ENCODE measurements around the gene ZG16.

- PRO-cap: unidirectional peak, minus-strand start at chr16:29131619
Observed at GRCh38 chr16:29131316-29131828, 146.5 kb downstream of the LAT start.

GRCh38 chr16:29148885-29149479 lies 164.1 kb downstream of the LAT start:
- PRO-cap: no peak

GRCh38 chr16:29172449-29172896 lies 187.6 kb downstream of the LAT start:
- PRO-cap: no peak

DNA sequence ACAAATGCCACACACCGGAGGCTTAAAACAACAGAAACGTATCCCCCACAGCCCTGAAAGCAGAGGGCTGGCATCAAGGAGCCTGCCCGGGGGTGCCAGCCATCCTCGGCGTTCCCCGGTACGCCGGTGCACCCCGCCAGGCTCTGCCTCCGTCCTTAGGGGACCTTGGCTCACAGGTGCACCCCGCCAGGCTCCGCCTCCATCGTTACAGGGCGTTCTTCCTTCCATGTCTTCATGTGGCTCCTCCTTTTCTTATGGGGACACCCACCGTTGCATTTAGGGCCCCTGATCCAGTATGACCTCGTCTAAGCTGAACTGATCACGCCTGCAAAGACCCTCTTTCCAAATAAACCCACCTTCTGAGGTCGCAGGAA lies 151.5 kb downstream of the NPIPB11 start:
- PRO-cap: no peak

GRCh38 chr16:29266326-29267056 lies 140.0 kb downstream of the NPIPB11 start:
- PRO-cap: unidirectional peak, plus-strand start at chr16:29266851

DNA sequence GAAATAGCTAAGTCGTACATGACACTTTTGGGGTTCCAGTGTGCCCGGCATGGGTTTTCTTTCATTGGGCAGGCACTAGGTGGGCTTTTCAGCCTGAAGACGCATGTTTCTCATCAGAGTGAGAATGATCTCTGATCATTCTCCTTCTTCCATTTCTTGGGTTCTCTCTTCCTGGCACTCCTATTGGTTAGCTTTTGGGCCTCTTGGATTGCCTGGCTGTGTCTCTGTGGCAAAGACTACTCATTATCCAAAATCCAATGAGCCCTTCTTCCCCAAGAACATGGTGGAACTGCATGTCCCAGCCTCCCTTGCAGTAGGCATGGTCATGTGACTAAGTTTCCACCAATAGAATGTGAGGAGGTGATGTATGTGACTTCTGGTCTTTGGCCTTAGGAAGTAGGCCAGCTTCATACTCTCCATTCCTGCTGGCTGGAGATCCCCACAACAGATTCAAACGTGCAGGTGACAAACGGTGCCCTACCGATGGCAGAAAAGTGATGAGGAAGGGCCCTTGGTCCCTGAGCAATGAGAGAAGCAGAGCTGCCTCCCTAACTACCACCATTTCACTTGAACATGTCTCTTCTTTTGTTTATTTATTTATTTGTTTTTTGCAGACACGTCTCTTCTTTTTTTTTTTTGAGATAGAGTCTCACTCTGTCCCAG lies 17.4 kb upstream of the SPN start:
- PRO-cap: no peak

DNA sequence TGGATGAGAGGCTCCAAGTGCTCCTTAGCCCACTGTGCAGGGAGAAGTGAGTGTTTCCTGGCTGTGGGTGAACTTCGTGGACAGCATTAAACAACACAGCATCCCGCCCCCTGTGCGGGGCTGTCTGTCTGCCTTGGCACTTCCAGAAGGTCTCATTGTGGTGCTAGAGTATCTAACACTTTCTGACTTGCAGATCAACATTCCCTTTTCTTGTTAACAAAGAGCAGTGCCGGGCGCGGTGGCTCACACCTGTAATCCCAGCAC lies 4.0 kb downstream of the C16orf54 start:
- PRO-cap: no peak

DNA sequence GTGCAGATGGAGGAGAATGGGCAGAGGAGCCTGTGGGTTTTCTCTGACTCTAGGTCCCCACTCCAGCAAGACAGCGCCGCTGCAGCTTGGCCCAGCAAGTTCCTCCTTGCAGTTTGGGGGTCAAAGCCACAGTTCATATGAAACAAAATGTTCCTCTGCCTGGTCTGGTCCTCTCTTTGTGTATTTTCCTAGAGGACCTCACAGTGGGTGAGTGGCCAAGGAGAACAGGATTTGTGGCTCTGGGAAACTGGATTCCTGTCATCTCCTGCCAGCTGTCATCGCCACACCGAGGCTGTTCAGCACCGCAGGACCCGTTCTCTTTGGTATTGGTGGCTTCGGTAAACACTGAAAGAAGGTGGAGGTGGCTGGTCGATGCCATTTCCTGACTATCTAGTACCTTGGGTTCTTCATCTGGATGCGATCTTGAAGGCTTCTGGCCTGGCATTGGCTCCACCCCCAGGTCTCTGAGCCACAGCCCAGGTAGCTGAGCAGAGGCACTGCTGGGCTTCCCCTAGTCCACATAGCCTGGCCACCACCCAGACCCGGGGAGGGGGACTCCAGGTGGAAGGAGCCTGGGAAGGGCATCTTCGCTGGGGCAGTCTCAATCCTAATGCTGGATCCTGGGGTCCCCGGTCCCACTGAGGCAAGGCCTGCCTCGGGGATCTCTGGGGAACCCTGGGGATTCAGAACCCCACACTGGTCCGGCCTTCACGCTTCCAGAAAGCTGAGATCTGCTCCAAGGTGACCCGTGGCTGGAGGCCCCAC lies 2.0 kb downstream of the C16orf54 start:
- PRO-cap: no peak

DNA sequence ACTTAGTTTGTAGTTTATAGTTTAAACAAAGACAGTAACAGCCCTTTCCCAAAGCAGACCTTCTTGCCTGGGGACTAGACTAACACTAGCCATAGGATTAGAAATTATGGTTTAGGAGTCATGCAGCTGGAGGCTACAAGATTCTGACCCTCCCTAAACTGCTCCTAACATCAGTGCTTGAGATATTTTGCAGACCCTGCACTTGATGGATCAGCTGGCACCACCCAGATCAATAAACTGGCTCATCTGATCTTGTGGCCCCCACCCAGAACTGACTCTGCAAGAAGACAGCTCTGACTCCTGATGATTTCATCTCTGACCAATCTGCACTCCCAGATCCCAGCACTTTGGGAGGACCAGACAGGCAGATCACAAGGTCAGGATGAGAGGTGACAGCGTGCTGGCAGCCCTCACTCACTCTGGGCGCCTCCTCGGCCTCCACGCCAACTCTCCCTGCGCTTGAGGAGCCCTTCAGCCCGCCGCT lies 2.1 kb upstream of the C16orf54 start:
- PRO-cap: no peak

DNA sequence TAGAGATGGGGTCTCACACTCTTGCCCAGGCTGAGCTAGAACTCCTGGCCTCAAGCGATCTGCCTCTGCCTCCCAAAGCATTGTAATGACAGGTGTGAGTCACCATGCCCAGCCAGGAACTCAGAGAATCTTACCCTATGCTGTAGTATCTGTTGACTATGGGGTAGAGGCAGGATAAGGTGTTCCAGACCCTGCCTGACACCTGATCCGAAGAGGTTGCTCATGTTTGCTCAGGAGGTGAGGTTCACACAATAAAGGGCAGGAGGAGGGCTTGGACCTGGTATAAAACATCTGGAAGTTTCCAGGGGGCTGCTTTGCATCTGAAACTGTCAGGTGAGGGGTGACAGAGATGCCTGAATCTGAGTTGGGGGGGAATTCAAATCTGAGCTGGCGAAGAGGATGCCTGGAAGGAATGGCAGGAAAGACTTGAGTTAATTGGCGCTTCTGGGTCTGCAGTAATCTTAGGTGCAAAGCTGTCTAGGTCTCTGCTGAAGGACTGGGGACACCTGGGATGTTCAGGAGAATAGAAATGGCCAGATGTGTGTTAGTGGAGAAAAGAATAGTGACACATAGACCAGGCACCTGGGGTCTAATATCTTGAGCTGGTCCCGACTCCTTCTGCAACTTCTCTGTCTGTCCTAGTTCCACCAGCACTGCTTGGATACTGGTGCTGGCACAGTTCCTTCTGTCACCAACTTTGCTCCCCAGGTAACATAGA lies at the start of gene ZG16:
Gene ZG16 (plus strand): TSS at position 283 of the 718 bp plus-strand sequence.
- PRO-cap: no peak

- PRO-cap: no peak
Observed at GRCh38 chr16:29826935-29827661, 6.8 kb downstream of the MVP start.

DNA sequence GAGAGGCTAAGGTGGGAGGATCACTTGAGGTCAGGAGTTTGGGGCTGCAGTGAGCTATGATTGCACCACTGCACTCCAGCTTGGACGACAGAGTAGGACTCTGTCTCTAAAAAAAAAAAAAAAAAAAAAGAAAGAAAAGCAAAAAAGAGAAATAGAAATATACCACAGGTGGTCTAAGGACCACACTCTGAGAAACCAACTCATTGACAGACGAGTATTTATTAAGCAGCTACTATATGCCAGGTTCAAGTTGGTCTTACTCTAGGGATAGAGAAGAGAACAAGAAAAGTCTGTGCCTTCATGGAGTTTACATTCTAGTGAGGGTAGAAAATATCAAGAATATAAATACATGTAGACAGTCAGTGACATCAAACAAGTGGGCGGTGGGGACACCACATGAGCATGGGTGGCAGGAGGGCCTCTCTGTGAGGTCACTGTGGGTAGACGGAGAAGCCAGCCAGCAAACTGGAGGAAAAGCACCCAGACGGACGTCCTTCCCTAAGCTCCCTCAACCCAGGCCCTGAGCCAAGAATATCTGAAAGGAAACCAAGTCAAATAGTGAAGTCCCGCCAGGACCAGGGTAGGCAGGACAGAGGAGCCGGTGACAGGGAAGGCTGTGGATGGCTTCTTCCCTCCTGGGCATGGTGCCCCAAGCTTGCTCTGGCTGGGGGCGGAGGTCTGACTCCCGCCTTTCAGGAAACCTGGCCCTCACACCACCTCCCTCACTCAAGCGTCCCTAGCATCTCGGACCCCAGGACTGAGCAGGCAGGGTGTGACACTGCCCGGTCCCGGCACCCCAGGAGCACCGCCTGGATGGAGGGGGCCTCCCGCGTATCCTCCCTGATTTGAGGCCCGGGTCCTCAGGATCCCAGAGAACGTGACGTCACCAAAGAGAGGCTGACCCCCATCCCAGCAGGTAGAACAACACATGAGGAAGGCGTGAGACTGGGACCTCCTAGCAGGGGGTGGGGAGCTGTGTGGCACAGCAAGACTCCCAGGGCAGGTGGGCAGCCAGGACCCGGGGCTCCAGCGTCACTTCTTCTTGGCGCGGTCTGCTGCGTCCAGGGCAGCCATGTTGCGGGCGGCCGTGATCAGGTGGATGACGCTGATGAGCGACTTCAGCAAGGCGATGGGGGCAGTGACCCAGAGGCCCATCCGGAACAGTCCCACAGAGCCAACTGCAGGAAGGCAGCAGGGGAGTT lies 4.5 kb downstream of the CDIPT start:
- PRO-cap: no peak

DNA sequence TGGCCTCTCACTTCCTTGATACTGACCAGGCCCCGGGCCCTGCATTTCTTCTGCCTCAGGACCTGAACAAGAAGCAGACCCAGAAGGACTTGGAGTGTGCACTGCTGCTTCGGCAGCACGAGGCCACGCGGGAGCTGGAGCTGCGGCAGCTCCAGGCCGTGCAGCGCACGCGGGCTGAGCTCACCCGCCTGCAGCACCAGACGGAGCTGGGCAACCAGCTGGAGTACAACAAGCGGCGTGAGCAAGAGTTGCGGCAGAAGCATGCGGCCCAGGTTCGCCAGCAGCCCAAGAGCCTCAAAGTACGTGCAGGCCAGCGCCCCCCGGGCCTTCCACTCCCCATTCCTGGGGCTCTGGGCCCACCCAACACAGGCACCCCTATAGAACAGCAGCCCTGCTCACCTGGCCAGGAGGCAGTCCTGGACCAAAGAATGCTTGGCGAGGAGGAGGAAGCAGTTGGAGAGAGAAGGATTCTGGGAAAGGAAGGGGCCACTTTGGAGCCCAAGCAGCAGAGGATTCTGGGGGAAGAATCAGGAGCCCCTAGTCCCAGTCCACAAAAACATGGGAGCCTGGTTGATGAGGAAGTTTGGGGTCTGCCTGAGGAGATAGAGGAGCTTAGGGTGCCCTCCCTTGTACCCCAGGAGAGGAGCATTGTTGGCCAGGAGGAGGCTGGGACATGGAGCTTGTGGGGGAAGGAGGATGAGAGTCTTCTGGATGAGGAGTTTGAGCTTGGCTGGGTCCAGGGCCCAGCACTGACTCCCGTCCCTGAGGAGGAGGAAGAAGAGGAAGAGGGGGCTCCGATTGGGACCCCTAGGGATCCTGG lies 9.0 kb downstream of the HIRIP3 start:
- PRO-cap: no peak

DNA sequence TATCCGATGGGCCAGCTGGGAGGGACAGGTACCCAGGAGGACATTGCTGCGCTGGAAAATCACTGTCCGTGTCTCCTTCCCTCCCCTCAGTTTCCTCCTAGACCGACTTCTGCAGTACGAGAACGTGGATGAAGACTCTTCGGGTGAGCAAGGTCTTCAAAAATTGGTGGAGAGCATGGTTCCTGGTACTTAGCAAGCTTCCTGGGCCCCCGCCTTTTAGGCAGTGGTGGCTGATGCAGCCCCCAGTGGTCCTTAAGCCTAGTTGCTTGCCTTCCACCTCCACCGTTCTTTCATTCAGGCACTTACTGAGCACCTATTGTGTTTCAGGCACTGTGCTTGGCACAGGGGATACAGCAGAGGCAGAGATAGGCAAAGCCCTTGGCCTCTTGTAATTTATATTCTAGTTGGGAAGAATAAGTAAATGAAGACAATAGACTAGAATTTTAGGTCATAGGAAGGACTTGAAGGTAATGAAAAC lies 716 bp downstream of the INO80E start:
- PRO-cap: no peak

DNA sequence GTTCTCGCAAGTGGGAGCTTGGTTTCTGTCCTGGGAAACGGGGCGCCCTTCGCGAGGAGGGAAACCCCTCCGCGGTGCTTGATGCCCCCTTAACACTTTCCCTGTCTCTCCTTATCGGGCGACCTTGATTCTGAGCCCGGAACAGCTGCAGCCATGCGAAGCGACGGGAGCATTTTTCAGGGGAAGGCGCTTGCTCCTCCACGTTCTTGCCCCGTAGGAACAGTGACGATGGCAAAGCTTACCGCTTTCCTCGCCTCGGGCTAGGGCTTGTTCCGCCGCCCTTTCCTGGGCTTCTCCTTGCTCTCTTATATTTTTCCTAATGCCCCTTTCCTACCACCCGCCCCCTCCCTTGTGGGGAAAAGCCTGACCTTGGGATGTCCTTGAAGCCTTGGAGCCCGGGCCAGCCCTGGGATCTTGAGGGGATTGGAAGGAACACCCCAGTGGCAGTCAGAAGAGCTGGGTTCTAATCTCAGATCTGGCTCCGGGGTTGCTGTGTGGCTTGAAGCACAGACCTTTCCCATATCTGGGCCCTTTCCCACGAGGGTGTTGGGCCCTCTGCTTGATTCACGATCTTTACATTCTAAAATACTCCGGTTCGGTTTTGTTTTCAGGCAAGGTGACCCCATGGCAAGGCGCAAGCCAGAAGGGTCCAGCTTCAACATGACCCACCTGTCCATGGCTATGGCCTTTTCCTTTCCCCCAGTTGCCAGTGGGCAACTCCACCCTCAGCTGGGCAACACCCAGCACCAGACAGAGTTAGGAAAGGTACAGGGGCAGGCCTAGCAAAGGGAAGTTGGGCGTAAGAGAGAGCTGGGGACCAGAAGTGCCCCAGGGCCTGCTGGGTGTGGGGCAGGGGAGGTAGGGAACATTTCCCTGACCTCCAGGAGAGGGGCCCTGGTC lies 964 bp downstream of the ALDOA start:
- PRO-cap: bidirectional peak, plus-strand start at position 242 of the sequence, minus-strand start at position 224 of the sequence

GRCh38 chr16:30096782-30097370 lies 863 bp upstream of the YPEL3 start:
- PRO-cap: no peak

GRCh38 chr16:30108322-30108763 lies 5.0 kb downstream of the GDPD3 start:
- PRO-cap: no peak

- PRO-cap: no peak
Observed at GRCh38 chr16:30114243-30114944, 1.1 kb upstream of the GDPD3 start.

GRCh38 chr16:30185092-30185478 lies 1.7 kb downstream of the CORO1A start:
- PRO-cap: no peak

DNA sequence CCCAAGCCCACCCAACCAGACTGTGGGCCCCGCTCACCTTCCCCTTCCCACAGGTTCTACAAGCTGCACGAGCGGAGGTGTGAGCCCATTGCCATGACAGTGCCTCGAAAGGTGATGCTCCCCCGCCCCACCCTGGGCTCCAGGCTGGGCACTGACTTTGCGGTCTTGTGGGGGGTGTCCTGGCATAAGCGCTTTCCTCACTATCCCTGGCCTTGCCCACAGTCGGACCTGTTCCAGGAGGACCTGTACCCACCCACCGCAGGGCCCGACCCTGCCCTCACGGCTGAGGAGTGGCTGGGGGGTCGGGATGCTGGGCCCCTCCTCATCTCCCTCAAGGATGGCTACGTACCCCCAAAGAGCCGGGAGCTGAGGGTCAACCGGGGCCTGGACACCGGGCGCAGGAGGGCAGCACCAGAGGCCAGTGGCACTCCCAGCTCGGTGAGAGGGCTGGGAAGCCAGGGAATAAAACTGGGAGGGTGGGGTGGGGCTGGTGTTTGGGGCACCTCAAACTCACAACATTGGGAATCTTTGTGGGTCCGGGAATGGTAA lies 4.8 kb downstream of the CORO1A start:
- PRO-cap: no peak